Gastrocnemius medialis (tissue), 3 donors: ENCODE measurements around the genes ZIC2, TEX30 and ERCC5.

DNA sequence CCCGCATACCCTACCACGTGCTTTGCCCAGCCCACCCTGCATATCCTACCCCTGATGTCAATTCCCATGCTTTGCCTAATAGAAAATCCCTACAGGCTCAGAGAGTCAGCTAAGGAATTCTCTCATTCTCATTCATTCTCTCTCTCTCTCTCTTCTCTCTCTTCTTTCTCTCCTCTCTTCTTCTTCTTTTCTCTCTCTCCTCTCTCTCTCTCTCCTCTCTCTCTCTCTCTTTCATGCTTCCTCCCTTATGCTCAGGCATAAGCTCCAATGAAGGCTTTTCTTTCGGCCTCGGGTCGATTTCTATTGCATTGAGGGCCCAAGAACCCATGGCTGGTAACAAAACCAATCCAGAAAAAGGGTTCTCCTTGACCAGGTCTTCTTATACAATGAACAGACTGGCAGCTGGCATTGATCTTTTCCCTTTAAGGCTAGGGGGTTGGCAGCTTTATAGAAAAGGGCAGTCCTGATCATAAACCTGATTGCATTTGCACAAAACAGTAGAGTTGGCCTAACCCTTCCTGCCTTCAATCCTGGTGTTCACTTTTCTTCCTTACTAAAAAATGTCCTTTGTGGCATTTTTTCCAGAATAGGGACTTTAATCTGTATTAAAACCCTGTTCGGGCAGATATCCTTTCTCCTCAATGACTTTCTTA, 95.4 kb upstream of the DOCK9 start:
- PRO-cap, result no peak
- RAMPAGE, long total RNA, 3 experiments, result no peak in any of the 3 experiments

DNA sequence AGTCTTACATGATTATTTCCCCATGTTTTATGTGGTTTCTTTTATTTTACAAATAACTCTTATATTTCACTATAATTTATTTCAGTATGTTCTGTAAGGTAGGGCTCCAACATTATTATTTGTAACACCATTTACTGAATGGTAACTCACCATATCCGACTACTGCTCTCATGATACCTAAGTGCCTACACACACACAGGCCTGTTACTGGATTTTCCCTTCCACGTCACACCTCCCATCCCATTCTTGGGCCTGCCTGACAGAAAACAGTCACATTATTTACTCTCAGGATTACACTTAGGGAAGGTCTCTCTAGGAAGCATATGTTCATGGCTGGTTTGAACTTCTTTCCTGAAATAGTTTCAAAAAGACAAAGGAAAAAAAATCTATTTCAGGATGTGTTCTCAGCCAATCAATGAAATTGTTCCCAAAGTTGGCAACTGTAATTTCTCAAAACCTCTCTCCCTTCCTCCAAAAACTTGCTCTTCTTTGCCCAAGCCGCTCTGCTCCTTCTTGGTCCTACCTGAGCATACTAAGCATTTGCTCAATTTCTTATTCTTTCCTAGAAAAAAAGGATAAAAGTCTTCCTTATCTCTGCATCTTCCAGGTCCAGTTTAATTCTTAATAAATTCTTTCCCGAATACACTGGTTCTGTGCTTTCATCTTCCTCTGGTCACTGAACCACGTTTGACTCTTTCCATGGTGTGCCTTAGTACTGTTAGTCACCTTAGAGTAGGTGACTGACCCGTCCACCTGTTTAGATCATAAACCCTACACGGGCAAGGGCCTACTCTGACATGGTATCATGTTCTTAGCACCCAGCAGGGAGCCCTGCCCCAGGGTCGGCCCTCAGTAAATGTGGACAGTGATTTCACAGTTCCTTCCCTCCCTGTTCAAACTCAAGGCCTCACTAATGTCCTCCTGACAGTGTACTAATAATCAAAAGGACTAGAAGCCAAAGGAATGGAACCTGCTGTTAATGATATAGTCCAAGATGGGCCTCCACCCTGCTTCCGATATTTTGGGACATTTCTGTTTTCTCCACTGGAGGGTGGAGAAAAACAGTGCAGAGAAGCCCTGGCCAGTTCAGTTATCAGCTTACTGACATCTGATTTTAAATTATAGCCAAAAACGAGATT, 102.6 kb upstream of the DOCK9 start:
- PRO-cap, result no peak
- RAMPAGE, long total RNA, 3 experiments, result no peak in any of the 3 experiments

- PRO-cap, result no peak
- RAMPAGE, long total RNA, 3 experiments, result no peak in any of the 3 experiments
Measured at GRCh38 chr13:99084933-99085999, 107.4 kb upstream of the DOCK9 start.

DNA sequence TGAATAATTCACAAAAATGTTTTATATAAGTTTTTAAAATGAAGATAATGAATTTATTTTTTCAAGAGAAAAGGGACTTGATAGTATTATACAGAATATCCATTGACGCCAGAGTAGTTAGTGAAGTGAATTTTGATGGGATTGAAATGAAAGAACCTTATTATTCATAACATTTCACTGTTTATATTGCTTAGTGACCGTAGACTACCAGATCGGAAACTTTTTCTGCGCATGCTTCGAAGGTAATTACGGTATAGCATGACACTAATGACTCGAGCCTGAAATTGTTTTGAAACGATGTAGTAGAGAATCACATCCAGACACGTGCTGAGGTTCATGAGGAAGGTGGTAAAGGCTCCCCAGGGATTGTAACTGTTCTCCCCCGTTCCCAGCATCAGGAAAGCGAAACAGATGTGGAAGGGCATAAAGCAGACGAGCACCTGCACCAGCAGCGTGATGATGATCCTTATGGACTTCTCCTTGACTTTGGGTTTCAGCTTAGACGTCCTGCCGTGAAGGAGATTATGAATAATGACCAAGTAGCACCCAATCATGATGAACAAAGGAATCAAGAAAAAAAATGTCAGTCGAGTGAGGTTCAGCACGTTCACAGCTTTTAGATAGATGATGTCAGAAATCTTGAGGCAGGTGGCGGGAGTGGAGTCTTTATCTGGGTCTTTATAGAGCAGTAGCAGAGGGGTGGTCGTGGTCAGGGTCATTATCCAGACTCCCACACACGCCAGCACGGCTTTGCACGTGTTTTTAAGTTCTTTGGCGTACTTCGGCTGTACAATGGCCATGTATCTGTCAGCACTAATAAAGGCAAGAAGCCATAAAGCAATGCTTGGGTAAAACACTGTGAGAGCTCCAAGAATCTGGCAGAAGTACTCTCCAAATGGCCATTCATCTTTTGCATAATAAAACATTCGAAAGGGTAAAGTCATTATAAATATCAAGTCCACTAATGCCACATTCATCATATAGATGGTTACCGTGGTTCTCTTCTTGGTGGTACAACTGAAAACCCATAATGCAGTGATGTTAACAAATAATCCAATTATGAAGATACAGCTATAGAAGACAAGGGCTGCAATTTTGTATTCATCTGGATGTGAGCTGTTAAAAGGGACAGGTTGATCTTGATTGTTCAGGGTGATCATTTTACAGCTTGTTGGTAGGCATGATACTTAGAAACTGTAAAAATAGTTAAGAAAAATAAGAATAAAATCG, 3.1 kb downstream of the GPR18 start:
- PRO-cap, result no peak
- RAMPAGE, long total RNA, 3 experiments, result no peak in any of the 3 experiments

- PRO-cap, result no peak
- RAMPAGE, long total RNA, 3 experiments, result no peak in any of the 3 experiments
Measured at GRCh38 chr13:99282405-99283160, 24.4 kb upstream of the GPR18 start.

DNA sequence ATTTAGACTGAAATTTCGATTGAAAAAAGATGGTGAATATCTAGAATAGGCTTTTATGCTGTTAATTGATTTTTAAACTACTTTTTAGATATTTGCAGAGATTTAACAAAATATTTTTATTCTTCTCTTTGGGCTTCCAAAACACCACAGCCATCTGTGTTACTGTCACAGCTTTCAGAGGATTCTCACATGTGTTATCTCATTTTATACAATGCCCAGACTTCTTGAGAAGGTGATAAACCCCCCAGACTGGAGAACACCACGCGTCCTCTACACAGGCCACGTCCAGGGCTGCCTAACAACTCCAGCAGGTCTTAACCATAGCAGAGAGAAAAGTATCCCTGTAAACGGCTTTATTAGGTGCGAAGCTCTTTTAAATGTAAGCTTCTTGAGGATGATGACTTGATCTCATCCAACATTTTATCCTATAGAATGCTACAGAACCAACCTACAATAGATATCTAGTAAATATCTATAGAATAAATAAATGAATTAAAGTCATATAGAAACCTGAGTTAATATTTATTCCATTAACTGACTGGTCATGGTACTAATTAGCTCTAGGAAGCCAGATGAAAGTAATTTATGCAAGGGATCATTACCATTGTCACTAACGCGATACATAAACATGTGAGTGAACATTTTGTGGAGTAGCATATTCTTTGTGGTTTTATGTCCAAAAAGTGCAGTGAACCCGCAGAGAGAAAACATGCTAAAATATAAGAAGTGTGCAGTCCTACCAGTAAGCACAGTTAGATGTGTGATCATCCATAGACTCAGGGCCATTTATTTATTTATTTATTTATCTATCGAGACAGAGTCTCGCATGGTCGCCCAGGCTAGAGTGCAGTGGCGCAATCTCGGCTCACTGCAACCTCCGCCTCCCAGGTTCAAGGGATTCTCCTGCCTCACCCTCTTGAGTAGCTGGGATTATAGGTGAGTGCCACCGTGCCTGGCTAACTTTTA, 1.8 kb downstream of the GPR183 start:
- PRO-cap, result no peak
- RAMPAGE, long total RNA, 3 experiments, result no peak in any of the 3 experiments

DNA sequence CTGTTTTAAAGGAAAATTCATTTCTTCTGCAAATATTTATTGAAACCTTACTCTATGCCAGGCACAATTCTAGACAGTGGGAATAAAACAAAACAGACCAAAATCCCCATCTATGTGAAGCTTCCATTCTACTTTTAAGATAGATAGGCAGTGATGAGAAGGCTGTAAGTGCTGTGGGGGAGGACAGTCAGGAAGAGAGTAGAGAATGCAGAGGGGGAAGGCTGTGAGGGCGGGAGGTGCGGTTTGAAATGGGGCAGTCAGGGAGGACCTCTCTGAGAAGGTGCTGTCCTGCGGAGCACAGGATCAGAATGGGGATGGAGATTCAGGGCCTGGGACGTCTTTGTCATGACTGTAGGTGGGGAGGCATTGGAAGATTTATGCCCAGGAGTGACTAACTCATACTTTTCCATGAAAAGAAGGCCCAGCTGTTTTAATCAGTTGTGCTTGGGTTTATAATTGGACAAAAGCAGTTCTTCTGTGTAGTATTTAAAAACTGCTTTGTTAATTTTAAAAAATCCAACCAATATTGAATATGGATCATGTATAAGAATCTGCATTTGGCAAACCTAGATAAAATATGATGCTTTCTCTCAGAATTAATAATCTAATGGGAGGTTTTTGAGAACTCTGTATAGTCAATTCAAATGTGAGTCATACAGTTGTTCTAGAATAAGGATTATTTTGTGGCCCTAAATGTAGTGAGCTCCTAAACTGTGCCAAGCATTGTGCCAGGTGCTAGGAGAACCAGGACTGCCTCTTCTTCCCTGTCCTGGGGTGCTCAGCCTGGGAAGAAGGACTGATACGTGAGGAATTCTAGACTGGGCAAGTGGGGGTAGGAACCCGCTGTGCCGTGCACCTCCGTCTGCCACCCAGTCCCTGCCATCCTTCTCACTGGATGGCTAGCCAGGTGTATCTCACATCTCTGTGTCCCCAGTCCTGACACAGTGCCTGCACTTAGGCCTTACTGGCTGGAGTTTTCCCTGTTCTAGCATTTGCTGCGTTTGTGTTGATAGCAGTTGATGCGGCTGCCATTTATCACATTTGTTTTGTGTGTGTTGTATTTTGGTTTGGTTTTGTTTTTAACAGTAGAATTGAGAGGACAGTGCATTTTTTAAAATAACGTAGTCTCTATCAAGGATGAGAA, 4.2 kb upstream of the GPR183 start:
- PRO-cap, result no peak
- RAMPAGE, long total RNA, 3 experiments, result no peak in any of the 3 experiments

GRCh38 chr13:99858664-99859497, 112.7 kb downstream of the ZIC5 start:
- PRO-cap, result no peak
- RAMPAGE, long total RNA, 3 experiments, result no peak in any of the 3 experiments

DNA sequence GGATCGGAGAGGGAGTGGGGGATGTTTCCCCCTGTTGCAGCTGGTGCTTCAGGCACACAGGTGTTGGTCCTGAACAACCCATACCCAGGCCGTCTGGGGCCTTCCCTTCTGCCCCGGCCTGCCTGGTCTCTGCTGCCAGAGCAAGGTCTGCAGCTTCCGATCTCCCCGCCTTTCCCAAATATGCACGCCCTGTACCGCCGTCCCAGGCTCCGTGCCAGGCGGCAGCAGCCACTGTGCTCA, 48.6 kb downstream of the ZIC5 start:
- PRO-cap, result no peak
- RAMPAGE, long total RNA, 3 experiments, result no peak in any of the 3 experiments

DNA sequence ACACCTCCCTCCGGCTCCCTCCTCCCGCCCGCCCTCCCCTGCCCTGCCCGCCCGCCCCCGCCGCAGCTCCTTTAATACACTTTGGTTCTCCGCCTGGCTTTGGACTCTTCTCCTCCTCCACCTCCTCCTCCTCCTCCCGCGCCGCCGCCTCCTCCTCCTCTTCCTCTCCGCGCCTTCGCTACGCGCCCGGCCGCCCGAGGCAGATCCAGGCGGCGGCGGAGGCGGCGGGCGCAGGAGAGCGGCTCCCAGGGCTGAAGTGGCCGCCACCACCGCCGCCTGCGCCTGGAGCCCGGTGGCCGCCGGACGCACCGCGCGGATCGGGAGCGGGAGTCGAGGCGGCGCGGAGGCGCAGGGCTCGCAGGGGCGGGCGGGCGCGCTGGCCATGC, at the start of gene ZIC2:
TSS of gene ZIC2 (plus strand) at position 102 of the 386 bp plus-strand sequence.
- PRO-cap, result no peak
- RAMPAGE, long total RNA, 3 experiments, result no peak in any of the 3 experiments

DNA sequence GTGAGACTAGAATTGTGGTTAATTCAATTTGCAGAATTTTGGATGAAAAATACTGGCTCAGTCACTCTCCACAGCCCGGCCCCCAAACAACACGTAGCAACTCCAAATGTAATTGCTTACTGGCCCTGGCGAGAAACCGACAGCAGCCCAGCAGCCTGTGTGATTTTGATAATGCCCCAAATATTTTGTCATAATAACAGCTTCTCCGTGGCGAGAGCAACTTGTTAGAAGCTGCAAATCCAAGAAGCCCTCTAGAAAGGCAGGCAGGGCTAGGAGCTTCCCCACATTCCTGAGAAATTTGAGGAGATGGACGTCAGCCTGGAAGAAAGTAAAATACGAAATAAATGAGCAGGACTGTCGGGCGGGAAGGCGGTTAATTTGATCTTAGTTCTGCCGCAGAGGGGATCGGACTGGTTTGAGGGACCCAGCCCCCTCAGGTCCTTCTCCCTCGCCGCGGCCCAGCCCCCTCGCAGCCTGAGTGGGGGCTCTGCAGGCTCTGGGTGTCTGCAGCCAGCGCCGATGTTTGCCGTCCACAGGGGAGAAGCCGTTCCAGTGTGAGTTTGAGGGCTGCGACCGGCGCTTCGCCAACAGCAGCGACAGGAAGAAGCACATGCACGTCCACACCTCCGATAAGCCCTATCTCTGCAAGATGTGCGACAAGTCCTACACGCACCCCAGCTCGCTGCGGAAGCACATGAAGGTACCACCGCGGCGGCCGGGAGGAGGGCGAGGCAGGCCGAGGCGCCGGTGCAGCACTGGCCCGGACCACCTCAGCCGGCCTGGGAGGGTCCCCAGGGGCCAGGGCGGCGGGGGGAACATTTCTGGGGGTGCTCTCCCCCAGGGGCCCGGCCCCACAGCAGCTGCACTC, 3.1 kb downstream of the ZIC2 start:
- PRO-cap, result no peak
- RAMPAGE, long total RNA, 3 experiments, result no peak in any of the 3 experiments

- PRO-cap, result no peak
- RAMPAGE, long total RNA, 3 experiments, result no peak in any of the 3 experiments
Measured at GRCh38 chr13:99988803-99990055, 7.6 kb downstream of the ZIC2 start.

DNA sequence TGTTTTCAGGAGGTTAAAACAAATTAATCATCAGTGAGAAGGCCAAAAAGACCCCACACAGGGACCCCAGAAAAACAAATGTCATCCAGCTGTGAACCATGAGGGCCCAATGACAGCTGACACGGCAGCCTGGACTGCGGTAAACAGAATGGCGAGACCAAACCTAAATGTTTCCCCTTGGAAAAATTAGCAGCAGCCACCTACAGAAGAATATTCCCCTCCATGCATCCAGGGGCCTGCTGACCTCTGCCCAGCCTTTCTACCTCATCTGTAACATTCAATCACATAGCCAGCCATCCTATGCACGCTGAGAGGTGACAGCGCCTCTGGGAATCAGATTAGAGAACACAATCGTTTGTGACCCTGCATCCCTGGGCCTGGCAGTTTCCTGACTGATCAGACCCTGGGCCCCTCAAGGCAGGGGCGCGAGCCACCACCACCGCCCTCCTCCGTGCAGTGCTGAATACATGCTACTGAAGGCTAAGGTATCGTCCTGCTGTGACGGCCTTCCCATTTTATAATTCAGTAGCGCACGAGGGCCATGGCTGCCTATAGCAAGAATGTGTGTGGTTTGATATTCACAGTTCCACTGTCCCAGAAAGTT, 1.3 kb downstream of the TMTC4 start:
- PRO-cap, result no peak
- RAMPAGE, long total RNA, 3 experiments, result no peak in any of the 3 experiments

DNA sequence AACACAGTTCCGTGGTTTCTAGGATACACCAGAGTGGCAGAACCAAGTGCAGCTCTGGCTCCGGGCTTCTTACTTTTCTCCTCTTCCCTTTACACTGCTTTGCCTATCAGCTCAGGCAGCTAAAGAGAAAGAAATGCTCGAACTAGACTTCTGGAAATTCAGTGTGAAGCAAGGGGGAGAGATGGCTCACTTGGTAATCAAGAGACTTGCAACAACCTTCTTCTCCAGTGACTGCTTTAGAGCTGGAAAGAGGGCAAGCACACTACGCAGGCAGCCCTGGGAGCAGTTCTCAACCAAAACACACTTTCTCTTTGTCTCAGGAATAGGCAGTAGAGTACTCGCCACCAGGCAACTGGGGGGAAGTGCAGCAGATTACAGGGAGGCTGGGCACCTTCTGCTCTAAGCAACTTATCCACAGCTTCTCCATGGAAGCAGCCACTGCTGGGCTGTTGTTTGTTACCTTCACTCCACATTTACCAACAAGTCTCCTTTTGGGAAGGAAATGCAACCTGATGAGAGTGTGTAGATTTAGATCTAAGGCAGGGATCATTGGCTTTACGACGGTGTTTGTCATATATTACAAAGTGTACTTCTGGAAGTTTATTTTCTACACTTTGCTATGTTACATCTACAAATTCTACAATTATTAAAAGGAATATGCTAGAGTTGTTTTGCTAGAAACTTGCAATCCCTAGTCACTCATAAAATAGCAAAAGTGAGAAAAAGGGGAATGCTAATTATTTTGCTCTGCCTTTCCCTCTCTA, 1.7 kb upstream of the FGF14 start:
- PRO-cap, result no peak
- RAMPAGE, long total RNA, 3 experiments, result no peak in any of the 3 experiments

DNA sequence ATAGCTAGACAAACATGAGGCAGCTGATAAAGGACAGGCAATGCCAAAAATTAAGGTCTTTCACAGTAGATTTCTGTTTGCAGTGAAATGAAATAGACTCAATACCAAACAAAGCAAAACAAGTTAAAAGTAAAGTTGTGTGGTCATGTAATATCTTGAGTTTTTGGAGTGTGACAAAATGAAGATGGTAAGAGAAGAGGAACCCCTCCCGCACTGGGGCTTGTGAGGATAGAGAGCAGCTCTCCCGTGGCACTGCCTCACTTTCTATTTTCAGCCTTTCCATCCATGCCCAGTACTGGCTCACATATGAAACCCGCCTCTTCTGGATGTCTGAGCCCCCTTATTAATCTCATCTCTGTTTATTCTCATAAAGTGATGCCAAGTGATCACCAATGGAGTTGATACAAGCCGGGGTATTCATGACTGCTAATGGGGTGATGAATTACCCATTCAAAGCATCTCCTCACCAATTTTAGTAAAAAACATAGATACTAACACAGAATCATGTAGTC, 95.8 kb upstream of the FGF14 start:
- PRO-cap, result no peak
- RAMPAGE, long total RNA, 3 experiments, result no peak in any of the 3 experiments

- PRO-cap, result no peak
- RAMPAGE, long total RNA, 3 experiments, result no peak in any of the 3 experiments
Measured at GRCh38 chr13:102353359-102353696, 243.5 kb upstream of the TPP2 start.

DNA sequence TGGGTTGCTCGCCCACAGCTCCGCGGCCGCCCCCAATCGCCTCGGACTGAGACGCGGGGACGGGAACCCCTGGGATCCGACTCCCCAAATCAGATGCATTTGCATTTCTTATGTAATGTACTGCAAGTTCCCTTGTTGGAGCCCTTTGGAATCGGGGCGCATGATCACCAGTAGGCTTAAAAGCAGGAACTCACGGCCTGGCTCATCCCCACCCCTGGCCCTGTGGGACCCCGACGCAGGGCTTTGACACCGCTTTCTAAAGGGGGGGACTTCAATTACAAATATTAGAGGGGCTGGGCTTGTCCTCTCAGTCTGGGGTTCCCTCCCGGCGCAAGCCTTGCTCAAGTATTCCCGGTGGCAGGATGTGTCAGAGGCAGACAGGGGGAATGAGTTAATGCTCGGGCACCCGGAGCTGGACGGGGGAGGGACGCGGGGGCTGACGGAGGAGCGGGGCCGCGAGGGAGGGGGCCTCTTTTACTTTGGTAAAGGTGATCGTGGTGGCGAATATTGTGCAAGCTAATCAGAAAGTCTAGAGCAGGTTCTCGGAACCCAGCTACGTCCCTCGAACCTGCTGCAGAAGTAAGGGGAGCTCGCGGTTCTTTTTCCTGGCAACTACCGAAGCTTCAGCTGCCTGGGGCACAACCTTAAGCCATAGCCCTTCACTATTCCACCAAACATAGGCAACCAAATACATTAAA, 196.1 kb upstream of the TPP2 start:
- PRO-cap, result no peak
- RAMPAGE, long total RNA, 3 experiments, result no peak in any of the 3 experiments

DNA sequence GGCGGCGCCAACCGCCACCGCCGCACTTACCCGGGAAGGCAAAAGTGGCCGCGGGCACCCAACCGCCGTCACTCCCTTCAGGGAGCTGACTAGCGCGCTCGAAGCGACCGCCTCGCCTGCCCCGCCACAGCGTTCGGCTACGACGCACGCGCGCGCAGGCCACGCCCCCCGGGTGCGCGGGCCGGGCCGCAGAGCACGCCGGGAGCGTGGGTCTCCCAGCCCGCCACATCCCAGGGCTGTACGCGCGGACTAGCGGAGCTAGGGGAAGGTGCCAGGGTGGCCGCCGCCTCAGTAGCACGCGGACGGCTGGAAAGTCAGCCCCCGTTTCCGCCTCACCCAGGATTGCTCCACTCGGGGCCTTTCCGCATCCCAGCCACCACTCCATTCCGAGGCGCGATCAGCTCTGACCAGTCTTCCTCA, at the start of gene TEX30:
TSS of gene TEX30 (minus strand) at position 135 of the 420 bp plus-strand sequence.
- PRO-cap, result bidirectional peak, plus-strand start at position 196 of the sequence, minus-strand start at position 91 of the sequence
- RAMPAGE, long total RNA, 3 experiments, result start-site peak on the minus strand in 3 of 3 experiments, centred at positions 120 to 133 of the sequence, 19 to 50 reads per replicate

- PRO-cap, result bidirectional peak, plus-strand start at chr13:102846047, minus-strand start at chr13:102845730
- RAMPAGE, long total RNA, 3 experiments, result start-site peak on the plus strand in 3 of 3 experiments, at chr13:102845849-102846097 at its widest, 39 to 262 reads per replicate
Measured at GRCh38 chr13:102845536-102846646, at the start of gene ERCC5. Gene ERCC5, plus strand, starts transcription at chr13:102846032.

DNA sequence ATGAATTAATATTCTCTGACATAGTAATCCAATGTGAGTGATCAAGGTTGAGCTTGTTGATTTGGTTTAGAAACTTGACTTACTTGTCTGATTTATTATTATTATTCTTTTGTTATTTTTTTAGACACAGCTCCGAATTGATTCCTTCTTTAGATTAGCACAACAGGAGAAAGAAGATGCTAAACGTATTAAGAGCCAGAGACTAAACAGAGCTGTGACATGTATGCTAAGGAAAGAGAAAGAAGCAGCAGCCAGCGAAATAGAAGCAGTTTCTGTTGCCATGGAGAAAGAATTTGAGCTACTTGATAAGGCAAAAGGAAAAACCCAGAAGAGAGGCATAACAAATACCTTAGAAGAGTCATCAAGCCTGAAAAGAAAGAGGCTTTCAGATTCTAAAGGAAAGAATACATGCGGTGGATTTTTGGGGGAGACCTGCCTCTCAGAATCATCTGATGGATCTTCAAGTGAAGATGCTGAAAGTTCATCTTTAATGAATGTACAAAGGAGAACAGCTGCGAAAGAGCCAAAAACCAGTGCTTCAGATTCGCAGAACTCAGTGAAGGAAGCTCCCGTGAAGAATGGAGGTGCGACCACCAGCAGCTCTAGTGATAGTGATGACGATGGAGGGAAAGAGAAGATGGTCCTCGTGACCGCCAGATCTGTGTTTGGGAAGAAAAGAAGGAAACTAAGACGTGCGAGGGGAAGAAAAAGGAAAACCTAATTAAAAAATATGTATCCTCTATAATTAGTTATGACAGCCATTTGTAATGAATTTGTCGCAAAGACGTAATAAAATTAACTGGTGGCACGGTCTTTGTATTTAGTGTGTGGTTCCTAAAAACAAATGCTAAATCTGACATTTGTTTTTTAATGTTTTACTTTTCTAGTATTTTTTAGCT, 29.6 kb downstream of the ERCC5 start:
- PRO-cap, result no peak
- RAMPAGE, long total RNA, 3 experiments, result no peak in any of the 3 experiments